Thoracic aorta (tissue), 1 donor: ENCODE measurements around the genes GNAZ, ZNF70, C22orf15 and DERL3.

GRCh38 chr22:22686486-22686873, 42.1 kb downstream of the GGTLC2 start:
- RAMPAGE, long total RNA = no peak

- RAMPAGE, long total RNA = no peak
Observed at GRCh38 chr22:22720717-22721412, 76.5 kb downstream of the GGTLC2 start.

- RAMPAGE, long total RNA = no peak
Observed at GRCh38 chr22:22752725-22753419, 108.5 kb downstream of the GGTLC2 start.

DNA sequence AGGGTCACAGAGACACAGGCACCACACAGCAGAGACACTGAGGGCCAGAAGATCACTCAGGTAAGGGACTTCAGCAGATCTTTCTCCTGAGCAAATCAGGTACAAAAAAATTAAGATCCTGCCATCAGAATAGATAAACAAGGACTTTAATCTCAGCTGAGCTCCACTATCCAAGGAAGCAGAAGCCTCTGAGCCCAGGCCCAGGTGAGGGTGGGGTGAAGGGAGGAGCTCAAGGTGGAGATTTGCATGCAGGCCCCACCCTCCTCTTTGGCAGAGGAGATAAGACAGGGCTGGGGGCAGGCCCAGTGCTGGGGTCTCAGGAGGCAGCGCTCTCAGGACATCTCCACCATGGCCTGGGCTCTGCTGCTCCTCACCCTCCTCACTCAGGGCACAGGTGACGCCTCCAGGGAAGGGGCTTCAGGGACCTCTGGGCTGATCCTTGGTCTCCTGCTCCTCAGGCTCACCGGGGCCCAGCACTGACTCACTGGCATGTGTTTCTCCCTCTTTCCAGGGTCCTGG, 114.0 kb downstream of the GGTLC2 start:
- RAMPAGE, long total RNA = no peak

- RAMPAGE, long total RNA = no peak
Observed at GRCh38 chr22:22818584-22819257, 68.9 kb upstream of the IGLL5 start.

DNA sequence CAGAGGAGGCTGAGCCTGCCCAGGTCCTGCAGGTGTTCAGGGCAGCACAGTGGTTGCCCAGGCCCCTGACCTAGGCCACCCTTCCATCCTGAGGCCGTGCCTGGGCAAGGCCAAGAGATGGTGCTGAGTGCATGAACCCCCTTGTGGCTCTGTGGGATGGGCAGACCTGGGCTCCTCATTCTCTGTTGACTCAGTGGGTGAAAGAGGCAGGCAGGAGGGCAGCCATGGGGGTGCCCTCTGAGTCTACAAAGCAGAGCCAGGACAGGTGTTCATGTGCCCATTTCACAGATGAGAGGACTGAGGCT, 40.2 kb downstream of the IGLL5 start:
- RAMPAGE, long total RNA = no peak

DNA sequence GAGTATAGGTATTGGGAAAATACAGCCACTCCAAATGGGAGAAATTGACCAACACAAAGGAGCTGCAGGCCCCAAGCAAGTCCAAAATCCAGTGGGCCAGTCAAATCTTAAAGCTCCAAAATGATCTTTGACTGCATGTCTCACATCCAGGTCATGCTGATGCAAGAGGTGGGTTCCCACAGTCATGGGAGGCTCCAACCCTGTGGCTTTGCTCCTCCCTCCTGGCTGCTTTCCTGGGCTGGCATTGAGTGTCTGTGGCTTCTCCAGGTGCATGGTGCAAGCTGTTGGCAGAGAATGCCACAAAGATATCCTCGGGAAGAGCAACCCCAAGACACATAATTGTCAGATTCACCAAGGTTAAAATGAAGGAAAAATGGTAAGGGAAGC, 80.7 kb downstream of the IGLL5 start:
- RAMPAGE, long total RNA = no peak

DNA sequence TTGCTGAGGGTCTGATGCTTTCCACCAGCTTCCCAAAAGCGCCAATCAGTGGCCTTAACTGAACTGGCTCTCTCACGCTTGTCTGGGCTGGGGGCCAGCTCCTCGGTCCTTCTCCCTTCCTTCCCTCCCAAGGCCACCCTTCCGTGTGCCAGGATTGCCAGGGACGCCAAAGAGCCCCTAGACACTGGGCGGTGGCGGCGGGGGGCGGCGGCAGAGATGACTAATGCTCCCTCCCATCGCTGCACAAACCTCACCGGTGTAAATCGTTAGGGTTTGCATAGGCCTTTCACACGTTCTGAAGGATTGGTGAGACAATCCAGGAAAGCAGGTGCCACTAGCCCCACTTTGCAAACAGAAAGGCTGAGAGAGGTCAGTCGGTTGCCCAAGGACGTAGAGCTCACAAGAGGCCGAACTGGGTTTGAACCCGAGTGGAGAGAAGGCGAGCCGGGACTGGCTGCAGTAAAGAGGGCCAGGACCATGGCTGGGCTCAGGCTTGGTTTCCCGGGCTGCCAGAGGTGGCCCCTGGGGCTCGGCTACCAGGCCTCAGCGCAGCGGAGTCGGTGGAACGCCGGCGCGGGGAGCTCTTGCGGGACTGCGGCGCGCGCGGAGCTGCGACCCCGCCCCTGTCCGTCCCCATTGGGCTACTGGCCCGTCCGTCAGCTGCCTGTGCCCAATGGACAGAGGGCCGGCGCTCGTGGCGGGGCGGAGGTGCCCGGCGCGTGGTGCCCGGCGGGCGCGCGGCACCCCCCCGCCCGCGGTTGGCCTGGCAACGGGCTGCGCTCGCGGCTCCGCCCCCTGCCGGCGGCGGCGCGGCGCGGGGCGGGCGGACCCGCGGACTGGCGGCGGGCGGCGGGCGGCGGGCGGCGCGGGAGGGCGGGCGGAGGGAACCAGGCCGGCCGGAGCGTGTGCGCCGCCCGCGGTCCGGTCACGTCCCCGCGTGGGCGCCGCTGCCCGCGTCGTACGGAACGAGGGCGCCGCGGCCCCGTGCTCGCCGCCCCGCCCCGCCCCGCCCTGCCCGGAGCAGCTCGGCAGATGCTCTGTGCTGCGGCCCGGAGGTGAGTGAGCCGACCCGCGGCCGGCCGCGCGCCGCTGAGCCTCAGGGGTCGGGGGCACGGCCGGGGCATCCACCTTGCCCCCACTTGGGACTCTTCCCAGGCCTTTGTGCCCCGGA, at the start of gene GNAZ:
TSS of gene GNAZ (plus strand) at position 1,004 of the 1,171 bp plus-strand sequence.
- RAMPAGE, long total RNA = no peak

GRCh38 chr22:23213443-23214373, 33.4 kb downstream of the BCR start:
- RAMPAGE, long total RNA = no peak

DNA sequence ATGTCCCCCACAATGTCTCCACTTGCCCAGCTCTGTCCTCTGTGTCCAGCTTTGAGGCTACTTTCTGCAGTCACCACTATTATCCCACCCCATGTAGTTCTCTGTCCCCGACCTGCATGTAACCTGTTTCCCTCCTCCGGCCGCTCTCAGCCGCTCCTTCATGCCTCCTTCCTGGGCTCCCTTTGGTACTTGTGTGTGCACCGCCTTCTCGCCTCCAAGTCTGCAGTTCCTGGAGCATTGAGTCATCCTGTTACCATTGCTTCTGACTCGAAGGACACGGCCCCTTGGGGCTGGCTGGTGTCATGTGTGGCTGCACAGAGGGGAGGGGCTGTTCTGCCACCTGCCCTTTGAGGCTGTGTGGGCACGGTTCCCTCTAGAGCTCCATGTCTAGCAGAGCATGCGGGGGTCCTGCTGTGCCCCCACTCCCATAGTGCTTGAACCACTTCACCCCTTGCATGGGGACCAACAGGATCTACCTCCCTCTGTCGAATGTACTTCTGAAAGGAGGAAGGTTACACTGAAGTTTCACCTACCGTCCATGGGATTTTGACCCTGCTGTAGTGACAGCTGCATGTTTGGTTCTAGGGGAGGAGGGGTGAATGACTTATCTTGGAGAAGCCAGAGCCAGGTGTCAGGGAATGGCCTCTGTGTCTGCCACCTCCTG, 39.6 kb downstream of the BCR start:
- RAMPAGE, long total RNA = no peak

DNA sequence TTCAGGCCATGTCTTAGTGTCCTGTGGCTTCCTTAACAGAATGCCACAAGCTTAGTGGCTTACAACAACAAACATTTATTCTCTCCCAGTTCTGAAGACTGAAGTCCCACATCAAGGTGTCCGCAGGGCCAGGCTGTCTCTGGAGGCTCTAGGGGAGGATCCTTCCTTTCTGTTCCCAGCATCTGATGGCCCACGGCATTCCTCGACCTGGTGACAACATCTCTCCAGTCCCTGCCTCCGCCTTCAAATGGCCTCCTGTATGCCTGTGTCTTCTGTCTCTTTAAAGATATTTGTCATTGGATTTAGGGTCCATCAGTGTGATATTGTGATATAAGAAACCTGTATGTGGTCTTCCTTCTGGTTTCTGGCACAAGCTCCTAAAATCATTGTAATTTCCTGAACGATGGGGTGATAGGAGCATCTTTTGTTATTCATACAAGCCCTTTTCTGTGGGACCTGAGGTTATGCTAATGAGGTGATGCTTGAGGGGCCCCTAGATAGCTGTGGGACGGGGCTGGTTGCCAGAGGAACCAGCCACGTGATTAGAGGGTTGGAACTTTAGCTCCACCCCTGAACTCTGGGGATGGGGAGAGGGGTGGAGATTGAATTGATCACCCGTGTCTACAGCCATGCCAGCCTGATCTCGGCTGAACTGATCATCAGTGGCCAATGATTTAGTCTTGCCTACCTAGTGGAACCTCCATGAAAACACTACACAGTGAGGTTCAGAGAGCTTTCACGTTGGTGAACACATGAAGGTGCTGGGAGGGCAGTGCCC, 62.6 kb downstream of the BCR start:
- RAMPAGE, long total RNA = no peak

DNA sequence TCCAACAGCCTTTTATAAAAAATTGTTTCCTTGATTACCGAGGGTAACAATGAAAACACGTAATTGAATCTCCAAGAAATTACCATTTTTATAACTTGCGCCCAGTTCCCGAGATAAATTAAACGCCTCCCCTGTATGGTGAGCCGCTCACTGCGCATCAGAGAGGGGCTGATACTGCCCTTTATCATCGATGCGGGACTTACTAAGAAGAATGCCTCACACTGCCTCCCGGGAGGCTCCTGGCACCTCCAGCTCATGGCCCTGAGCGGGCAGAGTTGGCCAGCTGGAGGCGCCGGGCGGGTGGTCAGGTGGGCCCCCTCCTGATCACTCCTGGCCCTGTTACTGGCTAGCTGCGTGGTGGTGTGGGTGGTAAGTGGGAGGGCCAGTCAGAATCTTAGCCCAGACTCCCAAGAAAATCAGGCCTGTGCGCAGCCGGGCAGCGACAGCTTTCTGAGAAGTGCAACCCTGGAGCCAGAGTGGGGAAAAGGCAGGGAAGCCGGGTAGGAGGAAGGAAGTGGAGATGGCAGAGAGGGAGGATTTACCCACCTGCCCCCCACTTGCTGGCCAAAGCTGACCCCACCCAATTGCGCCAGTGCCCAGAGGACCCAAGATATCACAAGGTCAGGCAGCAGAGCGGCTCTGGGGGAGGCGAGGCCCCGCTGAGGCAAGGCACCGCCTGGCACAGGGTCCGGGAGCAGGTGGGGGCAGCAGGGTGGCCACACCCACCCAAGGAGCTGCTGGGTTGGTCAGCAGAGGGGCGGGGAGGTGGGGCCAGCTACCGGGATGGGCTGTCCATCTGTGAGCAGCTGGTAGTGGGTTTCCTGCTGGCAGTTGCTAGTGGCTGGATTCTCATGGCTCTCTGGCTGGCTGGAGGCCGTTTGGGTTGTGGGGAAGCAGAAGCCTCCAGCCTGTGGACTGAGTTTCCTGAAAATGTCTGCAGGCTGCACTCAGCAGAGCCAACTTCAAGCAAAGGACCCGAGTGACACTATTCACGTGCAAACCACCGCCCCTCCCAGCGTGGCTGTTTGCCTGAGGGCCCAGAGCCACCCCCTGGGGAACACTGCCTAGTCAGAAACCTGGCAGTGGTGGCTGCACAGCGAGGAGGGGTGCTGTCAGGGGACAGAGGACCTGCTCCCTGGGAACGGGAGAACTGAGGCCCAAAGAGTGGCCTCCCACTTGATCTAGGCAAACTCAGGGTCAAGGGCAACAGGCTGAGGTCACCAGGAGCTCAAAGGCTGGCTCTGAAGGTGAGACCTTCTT, 196.4 kb downstream of the IGLL1 start:
- RAMPAGE, long total RNA = no peak

GRCh38 chr22:23521087-23522393, 58.5 kb downstream of the IGLL1 start:
- RAMPAGE, long total RNA = no peak

- RAMPAGE, long total RNA = no peak
Observed at GRCh38 chr22:23537784-23538676, 42.1 kb downstream of the IGLL1 start.

DNA sequence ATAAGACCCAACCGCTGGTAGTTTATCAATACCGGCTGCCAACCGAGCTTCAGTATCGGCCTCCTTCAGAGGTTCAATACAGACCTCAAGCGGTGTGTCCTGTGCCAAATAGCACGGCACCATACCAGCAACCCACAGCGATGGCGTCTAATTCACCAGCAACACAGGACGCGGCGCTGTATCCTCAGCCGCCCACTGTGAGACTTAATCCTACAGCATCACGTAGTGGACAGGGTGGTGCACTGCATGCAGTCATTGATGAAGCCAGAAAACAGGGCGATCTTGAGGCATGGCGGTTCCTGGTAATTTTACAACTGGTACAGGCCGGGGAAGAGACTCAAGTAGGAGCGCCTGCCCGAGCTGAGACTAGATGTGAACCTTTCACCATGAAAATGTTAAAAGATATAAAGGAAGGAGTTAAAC, 40.5 kb downstream of the IGLL1 start:
- RAMPAGE, long total RNA = no peak

GRCh38 chr22:23675911-23676615, 14.8 kb upstream of the RGL4 start:
- RAMPAGE, long total RNA = no peak

DNA sequence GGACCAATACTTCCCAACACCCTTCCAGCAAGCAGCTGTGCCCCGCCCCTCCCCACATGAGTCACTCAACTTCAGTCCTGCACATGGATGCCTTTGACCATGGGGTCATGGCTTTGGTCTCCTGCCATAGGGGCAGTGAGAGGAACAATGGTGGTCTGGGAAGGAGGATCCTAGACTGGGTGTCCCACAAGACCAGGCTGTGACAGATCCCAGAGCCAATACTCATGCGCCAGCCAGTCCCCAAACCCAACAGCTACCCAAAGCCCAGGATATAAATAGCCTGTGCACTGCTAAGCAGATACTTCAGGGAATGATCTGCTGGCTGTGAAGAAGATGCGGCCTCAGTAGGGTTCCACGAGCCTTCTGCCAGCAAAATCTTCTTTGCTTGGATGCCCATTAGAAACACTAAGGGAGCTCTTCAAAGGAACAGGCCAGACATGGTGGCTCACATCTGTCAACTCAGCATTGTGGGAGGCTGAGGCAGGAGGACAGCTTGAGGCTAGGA, 5.4 kb upstream of the RGL4 start:
- RAMPAGE, long total RNA = no peak

DNA sequence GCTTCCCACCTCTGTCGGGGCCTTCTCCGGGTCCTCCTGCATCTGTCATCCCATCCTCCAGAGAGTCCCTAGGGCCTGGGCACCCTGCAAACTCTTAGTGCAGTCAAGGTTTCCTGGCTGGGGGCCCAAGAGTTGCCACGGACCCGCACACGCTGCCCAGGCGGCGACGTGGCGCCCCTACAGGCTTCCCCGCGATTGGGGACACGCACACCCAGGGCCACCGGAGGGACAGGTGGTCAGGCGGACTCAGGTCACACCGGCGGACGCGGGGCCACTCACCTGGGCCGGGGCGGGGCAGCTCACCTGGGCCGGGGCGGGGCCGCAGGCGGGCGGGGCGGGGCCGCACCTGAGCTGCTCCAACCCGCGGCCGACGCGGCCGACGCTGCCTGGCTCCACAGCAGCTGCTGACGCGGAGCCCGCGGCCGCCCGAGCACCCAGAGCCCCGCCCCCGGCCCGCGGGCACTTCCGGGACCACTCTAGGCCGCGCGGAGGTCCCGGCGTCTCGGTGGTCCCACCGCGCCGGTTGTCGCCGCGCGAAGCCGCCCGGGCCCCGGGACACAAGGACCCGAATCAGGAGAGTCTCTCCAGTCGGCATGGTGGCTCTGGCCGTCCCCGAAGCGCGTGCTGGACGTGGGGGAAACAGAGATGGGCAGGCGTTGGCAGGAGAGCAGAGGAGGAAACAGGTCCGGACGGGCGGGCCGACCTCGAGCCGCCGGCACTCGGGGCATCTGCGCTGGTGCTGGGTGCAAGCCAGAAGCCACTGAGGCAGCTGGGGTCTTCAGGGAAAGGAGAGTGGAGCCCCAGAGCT, at the start of gene ZNF70:
TSS of gene ZNF70 (minus strand) at position 411 of the 808 bp plus-strand sequence.
- RAMPAGE, long total RNA = no peak

GRCh38 chr22:23762835-23763314, at the start of gene C22orf15:
Gene C22orf15 (plus strand): TSS chr22:23762990.
- RAMPAGE, long total RNA = no peak

GRCh38 chr22:23838642-23839624, at the start of gene DERL3:
Gene DERL3 (minus strand): TSS chr22:23839006.
- RAMPAGE, long total RNA = start-site peak on the minus strand at chr22:23839002-23839040, 5 reads